ENCODE measurements around the genes MAF, BCO1 and GAN.

- PRO-cap, result no peak
These were observed 151.7 kb downstream of the CNTNAP4 start for GRCh38 chr16:76428906-76429376.

DNA sequence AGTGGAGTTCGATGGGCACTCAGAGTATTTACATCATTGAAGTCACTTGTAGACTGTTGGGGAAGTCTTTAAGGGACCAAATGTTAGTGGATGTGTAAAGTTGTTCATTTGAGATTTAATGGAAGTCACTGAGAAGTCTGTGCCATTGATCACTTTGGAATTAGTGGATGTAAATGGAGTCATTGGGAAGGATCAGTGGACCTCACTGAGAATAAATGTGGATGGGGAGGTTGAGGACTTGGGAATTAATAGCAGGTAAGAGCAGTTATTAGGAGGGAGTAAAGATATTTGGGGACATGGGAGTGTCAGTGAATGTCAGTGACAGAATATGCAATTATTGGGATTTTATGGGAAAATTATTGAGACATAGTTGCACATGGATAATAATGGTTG lies 1.1 kb downstream of the MON1B start:
- PRO-cap, result no peak

DNA sequence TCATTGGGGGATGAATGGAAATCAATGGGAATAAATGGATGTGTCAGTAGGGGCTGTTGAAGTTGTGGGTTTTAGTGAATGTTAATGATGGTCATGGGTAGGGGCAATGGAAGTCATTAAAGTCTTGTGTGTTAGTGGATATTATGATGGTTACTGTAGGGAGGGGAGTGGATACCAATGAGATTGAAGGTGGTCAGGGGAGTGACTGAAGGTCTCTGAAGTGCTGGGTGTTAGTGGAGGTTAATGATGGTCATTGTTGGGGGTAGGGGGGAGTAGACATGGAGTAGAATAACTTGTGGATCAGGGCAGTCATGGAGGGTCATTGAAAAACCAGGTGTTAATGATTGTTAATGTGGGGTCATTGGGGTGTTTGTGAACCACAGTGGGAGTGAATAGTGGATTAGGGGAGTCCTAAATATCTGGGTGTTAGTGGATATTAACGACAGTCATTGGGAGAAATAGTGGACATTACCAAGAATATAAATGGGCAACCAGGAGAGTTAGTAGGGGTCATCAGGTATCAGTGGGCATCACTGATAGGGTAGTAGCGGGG lies 1.5 kb downstream of the MON1B start:
- PRO-cap, result no peak

GRCh38 chr16:77433960-77434949 lies 579 bp downstream of the ADAMTS18 start:
- PRO-cap, result no peak

- PRO-cap, result no peak
These were observed 13.2 kb upstream of the VAT1L start for GRCh38 chr16:77775209-77775492.

DNA sequence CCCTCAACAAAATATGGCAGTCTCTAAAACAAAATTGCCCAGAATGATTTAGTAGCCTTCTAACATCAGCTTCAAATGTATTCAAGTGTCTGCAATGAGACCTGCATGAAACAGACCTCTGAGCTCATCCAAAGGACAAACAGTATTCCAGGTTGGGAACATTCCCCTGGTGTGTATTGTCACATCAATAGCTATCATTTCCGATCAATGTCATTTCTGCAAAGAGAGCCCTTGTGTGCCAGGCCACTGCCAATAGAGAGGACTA lies 12.0 kb upstream of the VAT1L start:
- PRO-cap, result no peak

DNA sequence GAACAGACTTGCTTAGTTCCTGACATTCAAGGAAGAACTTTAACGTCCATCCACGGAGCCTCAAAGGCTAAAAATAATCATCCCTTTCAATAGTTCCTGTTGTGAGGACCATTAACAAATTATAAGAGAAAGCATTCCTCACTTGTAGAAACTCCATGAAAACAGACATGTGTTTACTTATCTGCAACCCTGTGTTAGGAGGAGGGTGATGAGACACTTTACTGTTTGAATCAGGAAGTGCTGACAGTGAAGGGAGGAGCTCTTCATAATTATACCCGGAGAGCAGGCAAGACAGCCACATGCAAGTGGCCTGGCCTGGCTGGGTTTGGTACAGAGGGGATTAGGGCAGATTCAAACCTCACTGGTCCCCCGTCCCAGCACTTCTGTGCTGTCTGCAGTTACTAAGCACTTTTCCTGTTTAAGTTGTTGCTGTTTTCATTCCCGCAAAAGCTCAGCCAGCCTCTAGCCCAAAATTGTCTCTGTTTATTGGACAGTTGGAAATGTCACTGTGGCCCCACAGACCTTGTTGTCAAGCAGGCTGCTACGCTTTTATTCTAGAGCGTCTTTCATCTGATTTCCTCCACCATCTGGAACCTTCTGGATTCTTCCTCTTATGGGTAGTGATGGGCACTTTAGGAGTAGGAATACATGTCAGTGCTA lies 78.5 kb downstream of the WWOX start:
- PRO-cap, result no peak

DNA sequence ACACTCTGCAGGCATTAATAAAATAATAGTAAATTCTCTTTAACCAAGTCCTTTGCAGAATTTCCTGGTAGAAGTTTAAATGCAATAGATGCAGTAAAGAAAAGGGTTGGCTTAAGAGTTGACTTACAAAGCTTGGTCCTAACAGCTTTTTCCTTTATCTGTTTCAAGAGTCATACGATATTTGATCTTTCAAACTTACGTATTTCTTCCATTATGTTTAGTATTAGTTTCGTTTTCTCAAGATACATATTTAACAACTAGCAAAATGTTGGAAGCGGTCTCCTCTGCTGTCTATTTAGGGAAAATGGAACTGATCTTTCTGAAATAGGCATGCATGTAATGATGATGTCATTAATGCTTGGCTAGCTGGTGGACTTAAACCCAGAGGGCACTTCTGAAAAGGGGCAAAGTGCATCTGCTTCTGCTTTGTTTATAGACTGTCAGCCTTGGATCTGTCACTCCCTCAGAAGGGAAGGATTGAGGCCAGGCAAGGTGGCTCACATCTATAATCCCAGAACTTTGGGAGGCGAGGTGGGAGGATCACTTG lies 185.3 kb downstream of the WWOX start:
- PRO-cap, result no peak

DNA sequence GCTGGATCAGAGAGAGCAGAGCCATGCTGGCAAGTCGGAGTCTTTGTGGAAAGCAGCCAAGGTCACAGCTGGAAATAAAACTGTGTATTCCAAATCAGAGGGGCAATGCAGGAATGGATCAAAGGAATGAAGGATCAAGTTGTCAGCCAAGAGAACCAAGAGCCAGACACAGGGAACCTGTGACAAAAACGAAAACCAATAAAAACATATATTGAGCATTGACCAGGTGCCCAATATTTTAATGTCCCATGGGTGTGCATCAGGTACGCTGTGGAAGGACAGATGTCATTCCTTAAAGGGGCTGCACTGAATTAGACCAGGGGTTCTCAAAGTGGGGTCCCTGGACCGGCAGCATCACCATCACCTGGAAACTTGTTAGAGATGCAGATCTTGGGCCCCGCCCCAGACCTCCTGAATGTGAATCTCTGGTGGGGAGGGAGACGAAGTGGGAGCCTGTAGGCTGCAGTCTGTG lies 596.2 kb downstream of the WWOX start:
- PRO-cap, result no peak

DNA sequence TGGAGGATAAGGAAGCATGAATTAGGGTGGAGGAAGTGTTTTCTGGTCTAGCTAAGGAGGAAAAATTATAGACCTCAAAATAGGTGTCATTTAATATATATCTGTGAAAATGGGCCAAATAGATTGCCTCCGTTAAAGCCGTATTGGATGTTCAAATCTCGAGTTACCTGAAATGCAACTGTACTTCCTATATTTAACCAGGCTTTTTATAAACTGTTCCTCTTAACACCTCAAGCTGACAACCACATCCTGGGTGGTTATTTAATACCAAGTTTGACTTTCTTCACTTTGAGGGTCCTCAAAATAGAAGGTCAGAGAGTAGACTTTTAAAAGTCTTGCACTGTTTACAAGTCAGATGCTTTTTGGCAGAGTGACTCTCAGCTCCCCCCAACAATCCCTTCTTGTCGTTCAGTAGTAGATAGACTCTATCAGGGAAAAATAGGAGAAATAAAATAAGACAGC lies 650.2 kb downstream of the WWOX start:
- PRO-cap, result no peak

- PRO-cap, result no peak
These were observed 95.1 kb downstream of the MAF start for GRCh38 chr16:79505403-79505888.

DNA sequence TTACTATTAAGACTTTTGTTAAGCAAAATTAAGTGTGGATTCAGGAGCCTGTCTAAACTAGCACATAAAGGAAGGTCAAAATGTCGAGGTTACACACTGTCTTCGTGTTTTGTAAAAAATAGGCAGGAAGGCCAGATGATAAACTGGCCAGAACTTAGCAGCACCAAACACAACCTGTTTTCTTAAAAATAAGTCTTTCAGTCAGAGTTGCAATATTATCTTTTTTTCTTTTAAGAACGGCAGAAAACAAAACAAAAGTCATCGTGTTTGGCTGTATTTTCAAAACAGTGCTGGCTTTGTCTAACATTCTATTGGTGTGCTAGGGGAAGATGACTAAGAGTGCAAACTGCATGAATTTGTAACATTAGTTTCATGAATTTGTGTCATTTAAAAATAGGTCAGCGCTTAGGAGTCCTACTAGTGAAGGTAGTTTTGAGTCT lies 5.3 kb downstream of the MAF start:
- PRO-cap, result no peak

GRCh38 chr16:79600113-79601023 lies at the start of gene MAF:
Gene MAF, minus strand, starts transcription at chr16:79600737.
- PRO-cap, result unidirectional peak, minus-strand start at chr16:79600717

DNA sequence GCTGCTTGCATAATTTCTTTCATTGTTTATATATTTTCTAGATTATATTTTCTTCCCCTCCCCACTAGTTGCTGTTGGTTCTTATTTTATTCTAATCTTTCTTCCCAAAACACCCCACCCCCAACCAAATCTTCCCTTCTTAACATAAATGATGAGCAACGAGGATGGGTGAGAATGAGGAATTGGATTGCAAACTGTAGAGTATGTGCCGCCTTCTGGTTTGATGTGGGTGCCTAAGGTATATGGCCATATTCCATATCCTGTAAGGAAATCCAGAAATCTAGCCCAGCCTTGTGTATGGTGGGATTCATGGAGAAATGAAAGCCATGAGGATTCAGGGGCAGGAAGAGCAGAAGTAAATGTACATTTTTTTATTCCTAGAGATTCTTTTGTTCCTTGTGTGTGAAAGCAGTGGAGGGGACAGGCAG lies 3.7 kb downstream of the ATMIN start:
- PRO-cap, result no peak

DNA sequence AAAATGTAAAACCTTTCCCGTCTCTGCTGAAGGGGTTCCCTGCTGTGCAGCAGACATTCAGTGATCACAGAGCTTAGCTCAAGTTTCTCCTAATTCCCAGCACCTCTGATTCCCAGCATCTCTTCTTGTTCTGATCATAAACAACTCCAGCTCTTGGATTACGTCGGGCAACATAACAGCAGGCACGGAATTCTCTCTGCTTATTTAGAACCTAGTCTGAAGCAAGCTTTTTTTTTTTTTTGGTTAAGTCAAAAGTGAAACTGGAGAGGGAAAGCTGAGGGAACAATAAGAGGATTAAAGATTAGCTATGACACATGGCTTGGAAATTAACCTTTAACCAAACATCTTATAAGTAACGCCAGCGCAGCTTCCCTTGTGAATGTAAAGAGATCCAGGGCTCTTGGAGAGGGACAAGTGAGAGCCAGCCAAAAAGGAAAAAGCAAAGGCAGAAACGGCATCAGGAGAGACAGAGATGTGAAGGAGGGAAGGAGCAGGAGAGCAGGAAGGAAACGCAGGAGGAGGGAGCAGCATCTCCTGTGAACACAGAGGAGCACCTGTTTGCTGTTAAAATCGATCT lies at the start of gene BCO1:
BCO1 (plus strand) TSS at position 376 of the 577 bp plus-strand sequence.
- PRO-cap, result no peak

DNA sequence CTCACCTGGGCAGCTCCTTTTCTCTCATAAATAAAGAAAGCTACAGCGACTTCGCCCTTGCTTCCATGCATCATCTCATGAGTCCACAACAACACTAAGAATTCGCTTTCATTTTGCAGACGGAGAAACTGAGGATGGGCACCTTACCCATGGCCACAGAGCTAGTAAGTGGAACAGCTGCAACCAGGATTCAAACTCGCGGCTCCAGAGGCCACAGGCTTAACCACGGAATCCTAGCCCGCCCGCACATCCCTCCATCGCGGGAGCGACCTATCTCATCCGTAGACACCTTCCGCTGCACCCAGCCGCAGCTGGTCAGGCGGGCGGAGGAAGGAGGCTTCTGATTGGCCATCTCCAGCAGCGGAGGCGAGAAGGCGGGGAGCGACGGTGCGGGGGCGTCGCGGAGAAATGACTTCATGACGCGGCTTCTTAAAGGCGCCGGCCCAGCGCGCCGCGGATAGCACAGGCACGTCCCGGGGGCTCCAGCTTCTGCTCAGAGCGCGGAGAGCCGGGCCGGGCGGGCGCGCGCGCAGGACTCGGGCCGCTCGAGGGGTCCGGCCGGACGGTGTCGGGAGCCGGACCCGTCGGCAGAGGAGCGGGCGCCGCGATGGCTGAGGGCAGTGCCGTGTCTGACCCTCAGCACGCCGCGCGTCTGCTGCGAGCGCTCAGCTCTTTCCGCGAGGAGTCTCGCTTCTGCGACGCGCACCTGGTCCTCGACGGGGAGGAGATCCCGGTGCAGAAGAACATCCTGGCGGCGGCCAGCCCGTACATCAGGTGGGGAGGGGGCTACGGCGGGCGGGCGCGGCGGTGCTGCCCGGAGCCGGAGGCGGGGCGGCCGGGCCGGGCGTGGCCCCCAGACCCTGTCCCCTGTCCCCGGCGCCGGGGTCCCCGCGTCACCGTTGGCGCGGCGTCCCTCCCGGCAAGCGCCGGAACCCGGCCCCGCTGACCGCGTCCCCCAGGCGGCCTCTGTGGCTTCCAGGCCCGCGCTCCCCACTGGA lies at the start of gene GAN:
GAN (plus strand) TSS at position 456 of the 998 bp plus-strand sequence.
- PRO-cap, result unidirectional peak, minus-strand start at position 96 of the sequence; bidirectional peak, plus-strand start at position 460 of the sequence, minus-strand start at position 284 of the sequence

DNA sequence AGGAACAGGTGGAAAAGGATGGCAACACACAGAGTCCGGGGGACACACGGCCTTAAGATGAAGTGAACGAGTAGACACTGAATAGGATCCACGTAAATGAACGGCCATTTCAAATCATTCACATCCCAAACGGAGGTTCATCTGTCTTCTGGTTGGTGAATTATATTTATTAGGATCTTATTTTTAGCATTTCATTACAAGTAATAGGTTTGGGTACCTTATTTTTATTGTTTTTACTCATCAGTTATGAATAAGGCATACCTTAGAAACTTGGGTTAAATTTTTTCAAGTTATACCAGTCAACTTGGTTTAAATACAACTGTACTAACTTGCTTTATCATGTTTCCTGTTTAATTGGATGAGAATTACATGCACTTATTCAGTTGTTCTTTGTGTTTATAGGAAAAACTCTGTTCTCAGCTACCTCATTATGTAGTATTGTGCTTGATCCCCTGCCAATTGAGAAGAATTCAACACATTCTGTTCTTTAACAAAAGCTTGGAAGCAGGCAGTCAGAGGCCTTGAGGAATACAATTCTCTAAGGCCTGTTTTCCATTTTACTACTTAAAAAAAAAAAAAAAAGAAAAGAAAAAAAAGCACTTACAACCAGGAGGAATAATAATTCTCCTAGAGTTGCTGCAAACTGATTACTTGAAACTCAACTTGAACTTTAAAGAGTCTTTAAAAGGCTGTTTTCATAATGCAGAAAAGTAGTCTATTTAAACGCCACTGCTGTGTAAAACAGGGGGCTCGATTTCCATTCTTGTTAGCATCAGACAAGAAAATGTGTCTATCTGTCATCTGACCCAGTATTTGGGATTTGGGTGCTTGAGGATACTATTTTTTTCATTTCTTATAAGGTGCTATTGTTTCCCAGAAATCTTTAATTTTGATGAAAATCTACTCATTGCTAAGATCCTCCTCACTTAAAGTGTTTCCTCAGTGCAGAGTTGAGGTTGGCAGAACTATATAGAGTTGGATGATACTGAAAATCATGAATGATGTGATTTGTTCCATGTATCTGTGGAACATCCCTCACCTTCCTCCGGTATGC lies 60.5 kb upstream of the CMIP start:
- PRO-cap, result no peak

- PRO-cap, result no peak
These were observed 15.4 kb downstream of the CMIP start for GRCh38 chr16:81459950-81460423.

GRCh38 chr16:81492120-81493200 lies 47.9 kb downstream of the CMIP start:
- PRO-cap, result no peak

DNA sequence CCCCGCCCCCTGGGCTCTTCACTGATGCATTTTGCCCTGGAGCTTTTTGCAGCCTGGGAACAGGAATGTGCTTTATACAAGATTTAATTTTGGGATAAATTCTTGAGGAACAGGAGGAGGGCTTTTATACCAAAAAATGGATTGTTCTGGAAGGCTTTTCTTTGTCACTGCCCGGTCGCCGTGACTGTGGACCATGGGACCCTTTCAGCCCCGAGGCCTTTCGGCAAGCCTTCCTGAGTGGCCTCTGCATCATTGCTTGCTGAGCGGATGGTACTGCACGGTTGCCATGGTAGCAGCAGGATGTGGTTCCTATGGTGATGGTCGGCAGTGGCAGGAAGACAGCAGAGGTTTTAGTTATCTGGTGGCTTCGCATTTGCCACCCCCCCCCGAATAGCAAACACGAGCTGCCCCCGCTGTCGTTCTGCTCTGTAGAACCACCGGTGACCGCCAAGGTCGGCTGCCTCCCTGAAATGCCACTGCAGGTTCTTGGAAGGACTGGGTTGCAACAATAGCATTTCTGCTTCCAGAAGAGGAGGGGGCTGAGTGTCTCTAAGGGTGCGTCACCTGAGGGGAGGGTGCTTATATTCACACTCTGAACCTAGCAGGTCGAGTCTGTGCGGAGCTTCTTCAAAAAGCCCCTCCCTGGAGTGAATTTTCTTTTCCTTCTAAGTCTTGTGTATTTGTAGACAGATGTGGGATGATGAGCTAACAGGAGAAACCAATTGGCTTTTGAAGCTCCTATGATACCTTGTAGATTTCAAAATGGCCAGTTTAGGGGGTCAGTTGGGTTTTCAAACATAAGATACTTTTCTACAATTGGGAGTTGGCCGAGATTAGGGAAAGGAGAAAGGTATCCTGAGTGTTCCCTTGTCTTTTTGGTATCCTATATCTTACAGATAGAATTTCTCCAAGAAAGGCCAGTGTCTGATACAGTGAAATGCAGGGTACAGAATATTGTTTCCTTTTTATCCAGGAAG lies 76.7 kb downstream of the CMIP start:
- PRO-cap, result no peak

Measured in REH cell (cell line).